AG04449 (cell line): ENCODE data around the genes FGFR2, NSMCE4A, PLEKHA1 and DMBT1.

DNA sequence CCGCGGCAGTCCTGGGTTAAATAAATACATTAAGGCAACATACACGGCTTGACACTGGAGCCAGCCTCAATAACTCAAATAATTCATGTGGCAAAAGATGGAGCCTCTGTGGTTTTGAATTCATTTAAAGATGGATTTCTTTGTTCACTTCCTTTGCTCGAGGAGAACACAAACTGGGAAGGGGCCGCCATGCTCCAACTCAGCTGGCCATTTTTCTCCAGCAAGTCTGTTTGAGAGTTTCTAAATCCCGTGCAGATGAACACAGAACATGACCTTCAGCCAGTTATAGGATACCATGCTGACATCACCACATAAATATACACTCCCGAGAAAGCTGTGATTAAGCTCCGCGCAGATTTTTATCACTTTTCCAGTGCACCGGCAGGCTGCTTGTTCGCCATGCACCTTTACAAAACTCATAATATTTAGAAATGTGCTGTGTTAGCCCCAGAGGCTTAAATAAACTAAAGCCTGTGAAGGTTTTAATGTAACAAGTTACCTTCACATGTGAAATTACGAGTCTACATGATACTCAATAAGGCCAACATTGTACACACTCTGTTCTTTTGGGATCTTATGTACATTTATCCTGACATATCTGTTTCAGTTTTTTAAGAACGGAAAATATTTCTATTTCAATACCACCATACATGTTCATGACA, 192.4 kb downstream of the WDR11 start:
- RRBS: no CpG with 5 or more reads among the region's 13 CpGs

DNA sequence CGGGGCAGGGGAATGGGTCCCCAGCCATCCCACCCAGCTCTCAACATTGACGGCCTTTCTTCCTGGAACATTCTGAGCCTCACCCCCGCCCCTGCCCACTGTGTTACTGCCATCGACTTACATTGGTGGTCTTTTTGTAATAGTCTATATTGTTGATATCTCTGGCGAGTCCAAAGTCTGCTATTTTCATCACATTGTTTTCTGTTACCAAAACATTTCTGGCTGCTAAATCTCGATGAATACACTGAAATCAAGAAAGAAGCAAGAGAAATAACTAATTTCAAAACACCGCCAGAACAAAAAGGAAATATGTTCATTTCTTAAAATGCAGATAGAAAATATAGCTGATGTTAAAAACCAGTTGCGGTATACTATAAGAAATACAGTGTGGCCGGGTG, 110.4 kb downstream of the FGFR2 start:
- RRBS: no CpG with 5 or more reads among the region's 9 CpGs

DNA sequence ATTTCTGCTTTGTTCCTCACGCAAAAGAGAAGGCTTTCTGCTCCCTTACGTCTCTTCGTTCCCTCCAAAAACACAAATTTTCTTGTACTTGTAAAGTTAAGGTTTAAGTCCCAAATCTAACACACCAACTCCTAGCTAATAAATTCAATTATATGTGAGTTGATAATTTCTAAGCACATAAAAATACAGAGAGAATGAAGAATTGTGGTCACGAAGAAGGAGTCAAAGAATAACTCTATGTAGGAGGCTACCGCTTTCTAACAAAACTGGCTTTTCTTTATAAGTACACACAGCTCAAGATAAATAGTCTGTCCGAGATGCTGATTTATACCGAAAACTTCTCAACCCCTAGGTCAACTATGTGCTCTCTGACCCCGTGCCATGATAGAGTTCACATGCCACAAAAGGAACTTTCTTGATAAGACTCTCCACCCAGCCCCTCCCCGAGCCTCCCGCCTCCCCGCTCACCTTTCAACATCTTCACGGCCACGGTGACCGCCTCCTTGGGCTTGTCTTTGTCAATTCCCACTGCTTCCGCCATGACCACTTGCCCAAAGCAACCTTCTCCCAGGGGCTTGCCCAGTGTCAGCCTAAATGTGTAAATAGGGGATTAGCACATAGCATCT, 97.8 kb downstream of the FGFR2 start:
- RRBS: no CpG with 5 or more reads among the region's 15 CpGs

DNA sequence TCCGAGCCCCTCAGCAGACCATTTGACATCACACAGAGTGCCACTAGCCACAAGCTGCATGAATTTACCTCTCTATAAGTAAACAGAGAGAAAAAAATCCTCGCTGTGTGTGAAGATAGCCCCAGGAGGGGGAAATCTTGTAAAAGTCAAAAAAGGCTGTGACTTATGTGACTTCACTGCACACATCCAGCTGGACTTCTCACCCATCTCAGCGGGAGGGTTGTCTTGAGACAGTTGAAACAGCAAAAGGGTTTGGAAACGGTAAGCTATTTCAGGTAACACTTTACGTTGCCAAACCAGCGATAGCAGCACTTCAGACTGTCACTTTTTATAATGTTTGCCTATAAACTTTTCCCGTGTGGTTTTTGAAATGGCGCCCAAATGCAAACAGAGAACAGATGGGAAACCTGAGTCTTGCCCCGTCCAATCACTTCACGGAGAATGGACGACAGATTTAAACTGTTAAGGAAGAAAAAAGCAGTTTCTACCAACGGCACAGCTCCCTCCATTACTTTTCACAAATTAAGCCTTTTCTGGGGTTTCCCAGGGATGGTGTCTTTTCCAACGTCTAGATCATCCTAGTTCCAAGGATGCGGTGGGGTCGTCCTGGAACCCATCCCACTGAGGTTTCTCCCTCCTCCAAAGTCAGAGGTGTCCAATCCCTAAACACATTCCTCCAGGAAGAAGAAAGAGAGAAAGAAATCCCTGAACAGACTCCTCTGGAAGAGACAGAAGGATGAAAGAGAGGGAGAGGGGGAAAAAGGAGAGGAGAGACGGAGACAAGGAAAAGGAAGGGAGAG, 25.2 kb downstream of the FGFR2 start:
- RRBS: no CpG with 5 or more reads among the region's 16 CpGs

DNA sequence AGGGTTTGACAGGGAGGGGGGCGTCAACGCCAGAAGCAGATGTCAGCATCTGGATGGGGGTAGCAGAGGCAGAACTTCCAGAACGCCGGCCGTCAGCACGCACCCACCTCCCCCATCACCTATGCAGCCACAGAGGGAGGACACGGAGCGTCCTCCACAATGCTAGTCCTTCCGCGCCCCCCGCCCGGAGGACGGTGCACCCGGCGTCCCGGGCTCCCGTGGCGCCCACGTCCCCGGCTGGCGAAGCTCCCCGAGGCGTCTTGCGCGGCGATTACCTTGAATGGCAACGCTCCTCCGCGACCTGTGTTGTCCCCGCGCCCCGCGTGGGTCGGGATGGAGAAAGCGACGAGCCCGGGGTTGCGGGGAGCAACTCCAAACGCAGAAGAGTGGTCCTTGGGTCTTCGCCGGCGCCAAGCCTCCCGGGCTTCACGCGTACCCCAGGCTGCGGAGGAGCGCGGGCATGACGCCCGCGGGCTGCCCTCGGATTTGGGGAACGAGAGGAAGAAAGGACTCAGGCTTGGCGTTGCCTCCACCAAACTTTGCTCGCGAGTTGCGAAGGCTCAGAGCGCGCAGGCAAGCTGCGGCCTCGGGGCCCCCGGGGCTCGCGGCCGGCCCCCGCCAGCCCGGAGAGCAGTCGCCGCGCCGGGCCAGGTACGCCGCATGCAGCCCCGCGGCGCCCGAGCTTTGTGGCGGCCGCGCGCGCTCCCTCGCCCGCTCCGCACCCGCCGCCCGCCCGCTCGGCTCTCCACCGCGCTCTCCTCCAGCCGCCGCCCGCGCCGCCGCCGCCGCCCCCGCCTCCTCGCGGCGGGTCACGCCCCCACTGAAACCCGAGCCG, at the start of gene FGFR2:
Gene FGFR2 (minus strand): TSS at position 758 of the 835 bp plus-strand sequence.
- RRBS: 2% methylated on average over 12 of the region's 107 CpGs

- RRBS: 3% methylated on average over 8 of the region's 55 CpGs
Observed at GRCh38 chr10:121974972-121975451, at the start of gene NSMCE4A. Gene NSMCE4A, minus strand, starts transcription at chr10:121975217.

DNA sequence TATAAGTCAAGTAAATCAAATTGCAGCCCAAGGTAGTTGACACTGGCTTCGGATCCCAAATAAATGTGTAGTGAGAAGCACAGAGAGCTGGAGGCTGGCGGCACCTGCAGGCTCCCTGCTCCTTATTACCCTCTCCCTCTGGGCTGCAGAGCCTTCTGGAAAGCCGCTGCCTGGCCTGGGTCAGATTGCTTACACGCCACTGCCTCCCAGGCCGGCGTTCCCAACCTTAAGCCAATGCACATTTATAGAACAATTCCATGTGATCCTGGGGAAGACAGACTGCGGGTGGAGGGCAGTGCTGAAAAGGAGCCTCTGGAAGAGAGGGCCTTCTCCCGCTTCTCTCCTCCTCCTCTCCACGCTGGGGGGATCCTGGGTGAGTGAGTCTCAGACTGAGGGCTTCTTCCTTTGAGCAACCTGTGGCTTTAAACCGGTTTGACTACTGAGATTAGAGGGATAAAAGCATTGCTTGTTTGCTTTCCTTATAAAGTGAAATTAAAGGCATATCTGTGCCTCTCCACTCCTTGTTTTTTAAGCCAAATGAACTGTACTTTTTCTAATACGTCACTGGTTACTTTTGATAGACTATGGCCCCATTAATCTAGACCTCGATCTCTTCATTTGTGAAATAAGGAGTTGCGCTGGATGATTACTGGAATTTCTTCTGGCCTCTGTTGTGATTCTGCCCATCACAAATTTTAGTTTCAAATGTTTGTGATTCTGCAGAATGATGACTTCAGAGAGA, 5.5 kb downstream of the TACC2 start:
- RRBS: no CpG with 5 or more reads among the region's 13 CpGs

DNA sequence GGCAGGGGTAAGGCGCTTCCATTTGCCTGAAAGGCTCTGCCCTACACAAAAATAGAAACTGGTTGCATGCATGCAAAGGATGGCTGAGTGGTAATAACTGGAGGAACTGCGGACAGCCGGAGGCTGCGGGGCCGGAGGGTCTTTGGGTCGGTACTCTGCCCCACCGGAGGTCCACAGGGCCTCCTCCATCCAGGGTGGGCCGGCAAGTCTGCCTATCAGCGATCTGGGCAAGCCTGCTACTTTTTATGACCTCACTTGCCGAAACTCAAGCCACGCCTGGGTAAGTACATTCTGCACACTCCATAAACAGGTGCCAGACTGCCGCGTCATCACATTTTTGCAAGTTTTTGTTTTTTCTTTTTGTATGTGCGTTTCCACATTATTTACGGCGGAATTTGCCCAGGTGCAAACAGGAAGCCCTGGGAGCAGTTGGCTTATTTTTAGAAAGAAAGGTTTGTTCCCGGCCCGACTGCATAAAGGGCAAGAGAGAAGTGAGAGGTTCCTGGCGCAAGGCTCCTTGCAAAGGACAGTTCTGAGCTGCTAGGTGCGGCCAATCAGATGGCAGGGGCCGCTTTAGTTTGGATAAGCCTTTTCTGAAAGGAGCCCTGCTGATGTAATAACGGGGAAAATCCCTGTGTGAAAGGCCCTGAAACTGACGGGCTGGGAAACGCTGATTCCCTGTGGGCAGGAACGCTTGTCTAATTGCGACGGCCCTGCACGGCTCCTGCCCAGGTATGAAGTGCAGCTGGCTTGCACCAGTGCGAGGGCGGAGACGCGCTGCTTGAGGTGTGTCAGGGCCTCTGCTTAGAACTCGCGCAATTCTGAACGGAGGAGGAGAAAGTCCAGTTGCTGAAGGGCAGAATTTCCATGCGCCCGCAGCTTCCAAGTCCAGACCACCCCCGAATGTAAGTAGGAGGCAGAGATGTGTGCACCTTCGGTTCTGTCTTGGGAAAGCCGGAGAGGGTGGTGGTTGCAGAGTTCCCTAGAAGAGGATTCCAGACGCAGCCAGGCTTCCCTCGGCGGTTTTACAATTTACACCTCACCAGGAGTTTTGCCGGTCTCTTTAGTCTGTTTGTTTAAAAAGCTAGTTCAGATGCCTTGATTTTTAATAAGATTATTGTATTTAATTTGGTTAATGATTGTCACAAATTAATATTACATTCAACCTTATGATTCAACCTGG, 30.4 kb downstream of the TACC2 start:
- RRBS: 79% methylated on average over 2 of the region's 44 CpGs

DNA sequence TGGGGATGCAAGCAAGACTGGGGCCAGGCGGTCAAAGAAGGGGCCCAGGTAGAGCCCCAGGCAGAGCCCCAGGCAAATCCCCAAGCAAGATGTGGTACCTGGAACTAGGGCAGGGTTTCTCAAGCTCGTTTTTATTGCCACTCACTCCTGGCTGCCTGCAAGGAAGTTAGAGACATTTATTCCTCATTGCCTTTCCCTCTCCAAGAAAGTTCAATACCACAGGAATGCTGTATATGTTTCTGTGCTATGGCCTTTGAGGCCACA, 71.2 kb downstream of the TACC2 start:
- RRBS: no CpG with 5 or more reads among the region's 2 CpGs

DNA sequence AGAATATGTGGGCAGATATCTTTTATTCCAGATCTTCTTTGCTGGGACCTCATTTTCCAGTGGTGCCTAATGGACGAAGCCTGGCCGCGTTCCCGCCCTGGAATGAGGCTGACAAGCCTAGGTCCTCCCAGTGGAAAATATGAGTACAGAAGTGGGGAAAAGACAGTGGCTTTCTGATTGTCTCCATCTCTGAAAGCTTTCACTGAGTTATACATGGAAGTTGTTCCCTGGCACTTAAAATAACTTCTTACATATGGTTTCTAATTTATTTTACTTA, 139.4 kb downstream of the TACC2 start:
- RRBS: no CpG with 5 or more reads among the region's 4 CpGs

- RRBS: under 1% methylated on average over 13 of the region's 15 CpGs
Observed at GRCh38 chr10:122374515-122374604, 148 bp upstream of the PLEKHA1 start.

GRCh38 chr10:122374605-122375585, at the start of gene PLEKHA1:
Gene PLEKHA1, plus strand, starts transcription at chr10:122374708.
- RRBS: 1% methylated on average over 56 of the region's 126 CpGs

DNA sequence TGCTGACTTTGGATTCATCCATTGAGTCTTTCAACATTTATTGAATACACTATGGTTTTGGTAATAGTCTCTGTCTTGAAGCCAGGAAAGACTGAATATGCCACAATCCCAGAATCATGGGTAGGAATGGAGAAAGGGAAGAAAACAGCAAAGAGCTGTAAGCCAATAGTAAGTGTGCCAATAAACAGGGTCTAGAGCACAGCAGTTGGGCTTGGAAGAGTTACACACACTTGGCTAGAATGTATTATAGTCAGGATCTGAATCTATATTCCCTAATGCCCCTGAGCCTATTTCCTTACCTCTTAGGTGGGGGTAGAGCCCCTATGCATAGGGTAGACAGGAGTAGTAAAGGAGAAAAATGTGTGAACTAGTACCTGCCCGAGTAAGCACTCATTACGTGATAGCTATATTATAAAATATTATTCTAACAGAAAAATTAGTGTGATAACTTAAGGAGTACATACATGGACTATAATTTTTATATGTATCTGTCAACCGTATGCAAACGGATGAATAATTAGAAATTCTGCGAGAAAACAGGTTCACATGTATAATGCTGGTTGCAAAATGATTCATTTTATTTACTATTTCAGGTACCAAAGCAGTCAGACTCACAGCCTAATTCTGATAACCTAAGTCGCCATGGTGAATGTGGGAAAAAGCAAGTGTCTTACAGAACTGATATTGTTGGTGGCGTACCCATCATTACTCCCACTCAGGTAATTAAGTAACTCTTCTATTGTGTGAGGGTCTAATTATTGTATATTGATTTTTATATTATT, 38.0 kb downstream of the PLEKHA1 start:
- RRBS: no CpG with 5 or more reads among the region's 7 CpGs

DNA sequence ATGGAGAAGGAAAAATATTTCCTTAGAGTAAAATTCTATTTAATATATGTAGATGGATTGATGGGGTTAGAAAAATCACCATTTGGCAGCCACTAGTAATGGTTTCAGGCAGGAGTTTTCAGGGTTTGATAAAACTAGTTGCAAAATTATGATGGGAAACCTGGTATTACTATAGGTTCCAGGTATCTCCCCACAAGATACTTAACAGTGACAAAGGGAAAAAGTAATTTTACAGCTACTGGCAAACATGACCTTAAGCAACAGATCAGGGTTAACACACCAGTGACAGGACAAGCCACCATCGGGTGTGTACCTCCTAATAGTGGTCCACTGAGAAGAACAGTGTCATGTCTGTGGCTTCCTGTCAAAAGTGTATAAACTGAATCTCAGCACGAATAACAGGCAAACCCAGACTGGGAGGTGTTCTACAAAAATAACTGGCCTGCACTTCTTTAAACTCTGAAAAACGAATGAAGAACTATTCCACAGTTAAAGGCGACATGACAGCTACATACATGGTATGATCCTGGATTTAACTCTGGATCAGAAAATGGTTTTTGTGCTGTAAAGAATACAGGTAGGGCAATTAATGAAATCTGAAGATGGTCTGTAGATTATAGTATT, 32.2 kb upstream of the ARMS2 start:
- RRBS: no CpG with 5 or more reads among the region's 4 CpGs

DNA sequence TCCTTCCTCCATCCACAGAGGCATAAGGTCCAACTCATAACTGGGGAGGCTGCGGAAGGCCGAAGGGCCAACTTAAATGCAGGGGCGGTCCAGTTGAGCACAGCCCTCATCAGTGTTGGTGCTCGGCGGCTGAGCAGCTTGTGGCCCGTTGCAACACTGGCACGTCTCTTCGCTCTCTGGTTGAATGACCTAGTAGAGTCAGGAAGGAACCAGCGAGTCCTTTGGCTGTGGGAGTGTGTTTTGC, 44.9 kb upstream of the DMBT1 start:
- RRBS: no CpG with 5 or more reads among the region's 9 CpGs

- RRBS: no CpG with 5 or more reads among the region's 1 CpG
Observed at GRCh38 chr10:122560676-122560875, at the start of gene DMBT1. Gene DMBT1, plus strand, starts transcription at chr10:122560754.

DNA sequence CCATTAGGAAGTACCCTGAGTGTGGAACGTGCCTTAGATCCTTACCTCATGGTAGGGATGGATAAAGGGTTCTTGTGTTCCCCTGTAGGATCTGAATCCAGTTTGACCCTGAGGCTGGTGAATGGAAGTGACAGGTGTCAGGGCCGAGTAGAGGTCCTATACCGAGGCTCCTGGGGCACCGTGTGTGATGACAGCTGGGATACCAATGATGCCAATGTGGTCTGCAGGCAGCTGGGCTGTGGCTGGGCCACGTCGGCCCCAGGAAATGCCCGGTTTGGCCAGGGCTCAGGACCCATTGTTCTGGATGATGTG, 31.6 kb downstream of the DMBT1 start:
- RRBS: no CpG with 5 or more reads among the region's 7 CpGs

GRCh38 chr10:122630849-122631351, 41.8 kb upstream of the SPADH start:
- RRBS: no CpG with 5 or more reads among the region's 9 CpGs

DNA sequence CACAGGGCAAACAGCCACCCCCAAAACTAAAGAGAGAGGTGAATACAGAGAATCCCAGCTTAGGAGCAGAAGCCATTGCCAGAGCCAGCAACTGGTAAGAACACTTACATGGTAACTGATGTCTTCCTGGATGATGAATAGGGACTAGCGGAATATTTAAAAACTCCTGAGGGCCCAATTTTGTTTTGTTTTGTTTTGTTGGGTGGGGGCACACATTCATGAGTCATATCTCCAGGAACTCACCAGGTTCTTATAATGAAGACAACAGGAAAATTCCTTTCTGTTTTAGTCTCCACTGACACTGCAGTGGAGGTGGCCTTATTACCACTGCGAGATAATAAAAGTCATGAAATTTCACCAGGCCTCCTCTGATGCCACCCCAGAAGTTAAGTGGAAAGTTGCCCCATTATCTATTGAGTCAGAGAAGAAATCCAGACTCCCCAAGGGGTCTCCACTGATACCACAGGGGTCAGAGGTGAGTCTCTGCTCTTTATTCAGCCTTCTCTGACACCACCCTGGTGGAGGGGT, 6.6 kb upstream of the CUZD1 start:
- RRBS: no CpG with 5 or more reads among the region's 2 CpGs